ENCODE measurements around the genes PTPRK, SMLR1 and VNN1.

DNA sequence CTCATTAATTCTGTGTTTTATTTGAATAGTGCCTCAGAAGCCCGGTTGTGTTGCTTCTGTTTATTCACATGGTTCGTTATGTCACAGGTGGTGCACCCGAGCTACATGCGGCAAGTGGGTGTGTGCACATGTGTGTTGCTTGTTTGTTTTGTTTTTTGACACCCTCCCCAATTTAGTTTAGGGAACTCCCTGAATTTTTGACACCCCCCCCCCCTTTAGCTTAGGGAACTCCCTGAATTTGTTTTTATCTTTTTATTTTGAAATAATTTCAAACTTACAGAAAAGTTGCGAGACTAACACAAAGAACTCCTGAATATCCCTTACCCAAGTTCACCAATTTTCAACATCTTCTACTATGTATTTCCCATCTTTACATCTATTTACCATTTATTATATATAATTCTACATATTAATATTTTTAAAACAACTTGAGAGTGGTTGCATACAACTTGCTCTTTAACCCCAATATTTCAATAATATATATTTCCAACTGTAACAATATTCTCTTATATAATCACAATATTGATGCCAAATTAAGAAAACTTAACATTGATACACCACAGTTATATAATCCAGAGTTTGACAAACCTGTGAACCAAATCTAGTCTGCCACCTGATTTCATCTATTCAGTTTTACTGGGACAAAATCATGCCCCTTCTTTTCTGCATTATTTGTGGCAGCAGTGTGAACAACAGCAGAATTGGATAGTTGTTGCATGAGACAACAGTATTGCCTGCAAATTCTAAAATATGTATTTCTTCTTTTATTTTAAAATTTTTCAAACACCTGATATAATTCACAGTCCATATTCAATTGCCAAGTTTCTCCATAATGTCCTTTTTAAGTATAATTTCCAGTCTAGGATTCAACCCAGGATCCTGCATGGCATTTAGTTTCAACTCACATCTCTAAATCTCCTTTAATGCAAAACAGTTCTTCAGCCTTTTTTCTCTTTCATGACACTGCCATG lies 47.9 kb downstream of the PTPRK start:
- PRO-cap: no peak
- RAMPAGE, long total RNA, 4 experiments: no peak in any of the 4 experiments

DNA sequence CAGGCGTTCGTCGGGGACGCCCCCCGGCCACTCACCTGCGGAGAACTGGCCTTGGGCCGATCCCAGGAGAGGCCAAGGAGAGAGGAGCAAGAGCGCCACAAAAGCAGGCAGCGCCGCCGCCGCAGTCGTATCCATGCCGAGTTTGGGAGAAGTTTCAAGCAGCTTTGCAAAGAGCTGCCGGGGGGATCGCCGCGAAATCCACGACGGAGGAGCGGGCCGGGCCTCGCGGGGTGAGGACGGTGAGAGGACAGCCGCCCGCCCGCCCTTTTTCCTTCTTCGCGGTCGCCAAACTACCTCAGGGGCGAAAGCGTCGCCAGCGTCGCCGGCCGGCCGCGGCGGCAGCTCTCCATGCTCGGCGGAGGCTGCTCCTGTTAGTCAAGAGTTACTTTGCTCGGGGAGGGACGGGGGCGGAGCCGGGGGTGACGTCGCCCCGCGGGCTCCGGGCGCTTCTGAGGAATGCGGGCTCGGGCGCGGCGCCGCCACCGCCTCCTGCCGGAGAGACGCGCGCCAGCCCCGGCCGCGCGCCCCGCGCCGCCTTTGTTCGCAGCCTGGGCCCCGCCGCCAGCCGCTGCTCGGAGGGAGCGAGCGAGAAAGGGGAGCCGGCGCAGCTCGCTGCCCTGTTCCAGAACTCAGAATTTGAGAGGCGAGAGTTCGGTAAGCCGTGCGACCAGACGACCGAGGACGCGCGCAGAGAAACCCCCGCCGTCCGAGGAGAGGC lies at the start of gene PTPRK:
Gene PTPRK, minus strand, starts transcription at position 376 of the 718 bp plus-strand sequence.
- PRO-cap: bidirectional peak, plus-strand start at position 578 of the sequence, minus-strand start at position 357 of the sequence
- RAMPAGE, long total RNA, 4 experiments: start-site peak on the minus strand in 4 of 4 experiments, centred at positions 345 to 359 of the sequence, 47 to 559 reads per replicate

GRCh38 chr6:129065433-129065632 lies 182.4 kb downstream of the LAMA2 start:
- PRO-cap: no peak
- RAMPAGE, long total RNA, 4 experiments: no peak in any of the 4 experiments

- PRO-cap: no peak
- RAMPAGE, long total RNA, 4 experiments: no peak in any of the 4 experiments
Measured at GRCh38 chr6:129201059-129201311, 318.0 kb downstream of the LAMA2 start.

GRCh38 chr6:129767004-129767805 lies 57.2 kb upstream of the ARHGAP18 start:
- PRO-cap: no peak
- RAMPAGE, long total RNA, 4 experiments: no peak in any of the 4 experiments

DNA sequence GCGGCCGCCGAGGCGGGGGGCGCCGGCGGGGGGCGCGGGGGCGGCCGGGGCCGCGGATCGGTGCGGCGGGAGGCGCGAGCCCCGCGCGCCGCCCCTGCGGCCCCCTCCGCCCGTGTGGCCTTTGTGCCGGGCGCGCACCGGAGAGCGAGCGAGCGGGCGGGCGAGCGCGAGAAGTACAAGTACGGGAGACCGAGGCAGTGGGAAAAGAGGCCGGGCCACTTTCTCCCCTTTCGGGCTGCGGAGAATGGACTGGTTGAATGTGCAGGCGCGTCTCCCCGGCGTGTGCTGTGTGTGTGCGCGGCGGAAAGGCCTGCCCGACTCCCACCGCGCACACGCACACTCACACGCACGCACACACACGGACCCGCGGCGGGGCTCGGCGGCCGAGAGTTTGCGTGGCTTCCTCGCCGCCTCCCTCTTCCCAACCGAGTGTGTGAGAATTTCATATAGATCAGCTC lies 933 bp downstream of the L3MBTL3 start:
- PRO-cap: no peak
- RAMPAGE, long total RNA, 4 experiments: start-site peak on the plus strand in 1 of 4 experiments, centred at position 349 of the sequence, 10 reads per replicate

DNA sequence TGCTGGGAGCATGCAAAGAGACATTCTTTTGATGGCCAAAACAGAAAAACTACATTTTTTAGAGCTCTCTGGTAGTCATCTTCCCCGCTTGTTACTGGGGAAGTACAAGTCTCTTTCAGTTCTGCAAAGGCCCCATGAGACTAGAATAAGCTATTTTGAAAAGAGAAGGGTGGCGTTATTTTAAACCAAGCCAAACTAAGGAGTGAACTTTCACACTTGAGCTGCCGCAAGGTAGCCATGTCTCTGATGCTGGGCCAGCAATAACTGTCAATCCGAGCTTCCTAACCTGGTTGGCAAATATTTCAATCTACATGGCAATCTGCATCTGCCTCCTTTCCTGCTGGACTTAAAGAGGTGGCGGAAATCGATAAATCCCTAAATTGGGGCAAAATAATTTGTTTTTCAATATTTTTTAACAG lies 96.7 kb downstream of the L3MBTL3 start:
- PRO-cap: no peak
- RAMPAGE, long total RNA, 4 experiments: no peak in any of the 4 experiments

- PRO-cap: no peak
- RAMPAGE, long total RNA, 4 experiments: no peak in any of the 4 experiments
Measured at GRCh38 chr6:130827055-130827615, at the start of gene SMLR1. TSS of gene SMLR1 (plus strand) at chr6:130827406.

DNA sequence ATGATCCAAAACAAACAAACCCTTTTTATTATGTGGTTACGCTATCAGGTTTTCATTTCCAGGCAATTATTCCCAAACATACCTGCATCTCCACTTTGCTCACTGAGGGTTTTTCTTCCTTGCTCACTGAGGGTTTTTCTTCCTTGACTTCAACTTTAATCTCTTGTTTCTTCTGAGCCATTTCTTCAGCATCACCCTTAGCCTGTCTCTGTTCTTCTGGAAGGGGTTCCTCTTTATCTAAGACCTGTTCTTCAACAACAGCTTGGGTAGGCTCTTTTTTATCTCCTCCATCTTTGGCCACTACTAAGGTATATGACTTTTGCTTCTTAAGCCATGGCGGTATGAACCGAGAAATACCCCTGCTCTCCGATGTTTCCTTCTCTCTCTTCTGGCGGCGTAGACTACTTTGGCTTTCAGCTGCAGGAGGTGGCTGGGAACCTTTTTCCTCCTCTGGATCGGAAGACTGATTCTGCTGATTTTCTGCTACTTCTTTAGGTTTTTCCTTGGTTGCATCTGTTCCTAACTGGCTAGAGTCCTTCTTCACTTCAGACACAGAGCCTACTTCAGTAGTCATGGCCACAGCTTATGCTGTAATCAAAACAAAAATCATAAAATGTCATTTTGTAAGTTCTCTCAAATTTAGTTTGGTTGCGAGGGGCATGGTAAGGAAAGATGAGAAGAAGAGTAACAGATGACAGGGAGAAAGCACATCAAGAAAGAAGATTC lies 107.0 kb downstream of the EPB41L2 start:
- PRO-cap: no peak
- RAMPAGE, long total RNA, 4 experiments: start-site peak on the minus strand in 2 of 4 experiments, centred at position 540 of the sequence, 78 to 96 reads per replicate

GRCh38 chr6:131061004-131061484 lies 2.0 kb downstream of the EPB41L2 start:
- PRO-cap: no peak
- RAMPAGE, long total RNA, 4 experiments: no peak in any of the 4 experiments

DNA sequence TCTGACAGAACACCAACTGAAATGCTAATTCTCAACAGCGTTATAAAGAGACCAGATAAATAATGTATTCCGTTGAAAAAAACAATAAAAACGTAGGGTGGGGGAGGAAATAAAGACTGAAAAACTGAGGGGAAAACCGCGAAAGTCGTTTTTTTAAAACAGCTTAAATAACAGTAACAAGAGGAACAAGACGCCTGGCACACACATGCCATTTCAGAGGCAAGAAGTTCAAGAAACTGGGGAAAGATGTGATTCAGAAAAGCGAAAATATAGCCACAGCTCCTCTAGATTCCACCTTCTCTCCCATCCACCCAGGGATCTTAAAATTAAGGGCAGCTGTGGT lies 1.3 kb downstream of the EPB41L2 start:
- PRO-cap: no peak
- RAMPAGE, long total RNA, 4 experiments: no peak in any of the 4 experiments

- PRO-cap: no peak
- RAMPAGE, long total RNA, 4 experiments: no peak in any of the 4 experiments
Measured at GRCh38 chr6:131136142-131136568, 888 bp downstream of the AKAP7 start.

- PRO-cap: no peak
- RAMPAGE, long total RNA, 4 experiments: no peak in any of the 4 experiments
Measured at GRCh38 chr6:131551706-131552248, 21.2 kb upstream of the ARG1 start.

GRCh38 chr6:131652411-131652938 lies 15.4 kb downstream of the ENPP3 start:
- PRO-cap: no peak
- RAMPAGE, long total RNA, 4 experiments: no peak in any of the 4 experiments

DNA sequence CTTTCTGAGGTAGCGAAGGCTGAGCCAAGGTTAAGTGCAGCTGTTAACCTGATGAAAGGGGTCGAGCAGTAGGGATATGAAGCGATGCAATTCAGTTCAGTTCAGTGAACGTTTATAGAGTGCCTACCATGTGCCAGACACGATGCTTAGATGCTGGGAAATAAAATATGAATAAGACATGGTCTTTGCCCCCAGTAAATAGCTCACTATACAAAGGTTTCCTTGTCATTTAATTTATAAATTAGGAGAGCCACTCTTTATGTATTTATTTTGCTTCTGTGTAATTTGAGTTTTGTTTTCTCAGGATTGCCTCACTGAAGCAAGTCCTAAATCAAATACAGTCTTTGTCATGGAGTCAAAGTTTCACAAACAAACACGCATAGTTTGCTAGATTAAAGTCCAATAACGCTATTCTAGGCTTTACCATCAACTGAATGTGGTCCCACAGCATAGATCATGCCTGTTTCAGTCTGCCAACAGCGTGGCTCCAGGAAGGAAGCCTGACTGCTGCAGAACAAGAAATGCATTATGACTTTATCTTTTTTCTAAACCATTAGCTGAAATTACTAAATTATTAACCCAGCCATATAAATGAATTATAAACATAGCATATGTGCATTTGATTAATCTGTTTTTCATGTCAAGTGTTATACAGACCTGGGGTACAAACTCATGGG lies 29.7 kb upstream of the CCN2 start:
- PRO-cap: no peak
- RAMPAGE, long total RNA, 4 experiments: no peak in any of the 4 experiments

DNA sequence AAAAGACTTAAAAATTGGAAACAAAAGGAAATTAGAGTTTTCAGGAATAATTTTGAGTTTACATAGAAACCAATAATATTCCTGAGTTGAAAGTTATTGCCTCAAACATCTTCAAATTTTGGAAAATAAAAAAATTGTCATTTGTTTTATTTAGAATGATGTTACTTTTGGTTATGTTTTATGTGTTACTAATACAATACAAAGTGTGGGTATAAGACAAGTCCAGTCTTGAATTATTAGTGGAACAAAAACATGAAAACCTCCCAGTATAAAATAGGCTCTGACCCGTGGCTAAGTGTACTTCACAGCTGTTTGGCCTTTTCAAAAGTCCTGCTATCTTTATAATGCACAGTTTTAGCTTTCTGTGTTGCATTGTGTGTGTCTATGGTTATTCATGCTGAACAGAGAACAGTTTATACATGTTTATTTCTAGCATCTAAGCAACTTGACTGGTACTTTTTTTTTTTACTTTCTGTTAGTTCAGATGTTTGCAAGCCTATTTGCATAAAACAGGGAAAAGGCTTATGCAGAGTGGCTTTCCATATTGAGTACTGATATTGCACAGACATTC lies 119.1 kb upstream of the CCN2 start:
- PRO-cap: no peak
- RAMPAGE, long total RNA, 4 experiments: no peak in any of the 4 experiments

DNA sequence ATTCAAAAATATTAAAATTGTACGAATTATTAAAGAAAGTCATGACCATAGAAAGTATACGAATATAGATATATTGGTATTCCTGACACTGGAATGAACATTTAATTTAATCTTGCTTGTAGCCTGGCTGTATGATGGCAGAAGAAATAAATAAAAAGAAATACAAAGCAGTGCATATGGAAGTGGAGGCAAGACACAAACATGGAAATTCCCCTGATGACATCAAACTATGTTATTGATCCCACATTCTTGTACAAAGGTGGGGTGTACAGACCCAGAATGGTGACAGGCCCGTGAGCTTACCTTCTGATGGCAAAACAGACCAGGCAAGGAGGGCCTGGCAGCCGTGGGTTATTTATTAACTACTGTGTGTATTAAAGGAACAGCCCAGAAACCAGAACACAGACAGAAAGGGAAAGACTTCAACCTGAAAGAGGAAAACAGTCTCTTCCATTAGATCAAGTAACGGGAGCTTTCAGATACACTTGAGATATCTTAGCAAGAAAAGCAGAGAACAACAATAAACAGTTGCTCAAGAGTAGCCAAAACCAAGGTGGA lies 67.7 kb downstream of the MOXD1 start:
- PRO-cap: no peak
- RAMPAGE, long total RNA, 4 experiments: no peak in any of the 4 experiments

DNA sequence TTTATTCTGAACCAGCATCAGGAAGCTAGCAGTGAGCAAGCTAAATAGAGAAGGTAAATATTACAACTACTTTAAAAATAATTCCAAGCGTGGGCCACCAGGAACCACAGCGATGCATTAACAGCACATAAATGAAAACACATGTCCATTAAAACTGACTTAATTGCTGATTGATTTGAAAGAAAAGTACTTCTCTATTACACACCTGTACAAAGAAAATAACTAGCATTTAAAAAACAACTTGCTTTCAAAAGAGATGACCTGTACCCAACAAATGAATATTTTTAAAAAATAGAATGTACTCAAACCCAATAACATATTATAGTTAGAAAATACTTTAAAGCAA lies 364 bp upstream of the TAAR1 start:
- PRO-cap: no peak
- RAMPAGE, long total RNA, 4 experiments: no peak in any of the 4 experiments

GRCh38 chr6:132713559-132714601 lies at the start of gene VNN1:
TSS of gene VNN1 (minus strand) at chr6:132714055.
- PRO-cap: no peak
- RAMPAGE, long total RNA, 4 experiments: no peak in any of the 4 experiments

- PRO-cap: no peak
- RAMPAGE, long total RNA, 4 experiments: no peak in any of the 4 experiments
Measured at GRCh38 chr6:132730490-132730988, 16.7 kb upstream of the VNN1 start.